Lower leg skin (tissue), 2 donors: ENCODE measurements around the gene H2AZ2.

DNA sequence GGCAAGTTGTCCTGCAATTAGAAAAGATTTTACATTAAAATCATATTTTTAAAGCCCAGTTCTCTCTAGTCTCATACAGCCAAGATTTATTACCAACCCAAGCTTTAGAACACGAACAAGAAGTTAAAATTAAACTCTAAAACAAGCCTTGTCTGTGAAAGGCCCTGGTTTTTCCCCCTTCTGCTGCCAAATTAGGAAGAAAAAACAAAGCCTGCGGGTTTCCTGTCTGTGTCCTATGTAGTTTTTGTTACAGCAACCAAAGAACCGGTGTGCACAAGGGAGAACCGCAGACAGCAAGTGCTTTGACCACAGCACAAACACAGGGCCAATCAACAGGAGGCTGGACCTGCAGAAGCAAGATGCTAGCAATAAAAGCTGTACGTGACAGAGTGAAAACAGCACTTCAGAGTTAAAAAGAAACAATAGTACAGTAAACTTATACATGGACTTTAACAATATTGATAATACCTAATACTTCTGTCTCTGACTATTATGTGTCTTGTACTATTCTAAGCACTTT, 65.8 kb downstream of the STK17A start:
- PRO-cap = no peak
- RAMPAGE, long total RNA, 2 experiments = no peak in any of the 2 experiments

DNA sequence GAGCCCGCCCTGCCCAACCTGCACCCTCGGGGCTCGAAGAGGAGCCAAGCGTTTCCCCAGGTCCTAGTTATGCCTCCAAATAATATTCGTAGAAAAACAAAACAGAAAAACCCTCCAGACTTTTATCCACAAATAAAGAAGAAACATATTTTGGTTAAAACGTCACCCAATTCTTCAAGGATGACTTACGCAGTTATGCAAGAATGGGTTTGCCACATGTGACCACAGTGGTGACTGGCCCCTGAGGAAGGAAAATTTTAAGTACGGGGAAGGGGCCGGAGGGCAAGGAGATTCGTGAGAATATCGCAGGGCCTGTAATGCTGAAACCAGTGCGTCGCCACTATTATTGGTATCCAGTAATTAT, 494 bp upstream of the MRPS24 start:
- PRO-cap = no peak
- RAMPAGE, long total RNA, 2 experiments = no peak in any of the 2 experiments

DNA sequence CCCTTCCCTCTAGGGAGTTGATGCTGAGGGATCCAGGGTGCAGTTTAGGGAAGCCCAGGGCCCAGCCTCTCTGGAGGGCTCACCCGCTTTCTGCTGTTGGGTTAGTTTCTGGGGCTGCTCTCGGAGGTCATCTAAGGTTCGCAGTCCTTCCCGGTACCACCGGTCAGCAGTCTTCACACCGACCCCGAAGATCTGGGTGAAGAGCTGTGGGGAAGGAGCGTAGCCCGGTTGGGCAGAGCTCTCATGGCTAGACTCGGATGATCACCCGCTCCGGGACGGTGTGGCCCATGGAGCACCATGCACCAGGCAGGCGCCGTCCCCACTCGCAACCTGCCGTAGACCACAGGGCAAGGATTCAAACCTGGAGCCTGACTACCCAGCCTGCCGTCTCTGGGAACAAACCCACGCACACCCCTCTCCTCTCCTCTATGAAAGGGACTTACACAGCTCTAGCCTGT, 5.9 kb downstream of the POLM start:
- PRO-cap = no peak
- RAMPAGE, long total RNA, 2 experiments = no peak in any of the 2 experiments

GRCh38 chr7:44084679-44085069, 2.3 kb upstream of the POLM start:
- PRO-cap = no peak
- RAMPAGE, long total RNA, 2 experiments = no peak in any of the 2 experiments

- PRO-cap = no peak
- RAMPAGE, long total RNA, 2 experiments = no peak in any of the 2 experiments
These were observed 8.5 kb downstream of the POLD2 start for GRCh38 chr7:44114737-44115410.

GRCh38 chr7:44132213-44132483, 8.8 kb upstream of the POLD2 start:
- PRO-cap = no peak
- RAMPAGE, long total RNA, 2 experiments = no peak in any of the 2 experiments

- PRO-cap = no peak
- RAMPAGE, long total RNA, 2 experiments = no peak in any of the 2 experiments
These were observed 267 bp downstream of the MYL7 start for GRCh38 chr7:44140965-44141164.

DNA sequence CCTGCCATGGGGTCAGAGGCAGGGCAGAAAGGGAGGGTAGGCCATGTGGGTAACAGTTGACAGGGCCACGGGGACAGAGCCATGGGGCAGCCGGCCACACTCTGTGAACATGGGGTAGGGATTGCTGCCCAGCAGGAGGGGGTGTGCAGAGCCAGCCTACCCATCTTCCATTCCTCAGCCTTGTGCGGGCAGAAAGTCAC, 18.1 kb upstream of the MYL7 start:
- PRO-cap = no peak
- RAMPAGE, long total RNA, 2 experiments = no peak in any of the 2 experiments

GRCh38 chr7:44194165-44194487, 4.9 kb upstream of the GCK start:
- PRO-cap = no peak
- RAMPAGE, long total RNA, 2 experiments = no peak in any of the 2 experiments

DNA sequence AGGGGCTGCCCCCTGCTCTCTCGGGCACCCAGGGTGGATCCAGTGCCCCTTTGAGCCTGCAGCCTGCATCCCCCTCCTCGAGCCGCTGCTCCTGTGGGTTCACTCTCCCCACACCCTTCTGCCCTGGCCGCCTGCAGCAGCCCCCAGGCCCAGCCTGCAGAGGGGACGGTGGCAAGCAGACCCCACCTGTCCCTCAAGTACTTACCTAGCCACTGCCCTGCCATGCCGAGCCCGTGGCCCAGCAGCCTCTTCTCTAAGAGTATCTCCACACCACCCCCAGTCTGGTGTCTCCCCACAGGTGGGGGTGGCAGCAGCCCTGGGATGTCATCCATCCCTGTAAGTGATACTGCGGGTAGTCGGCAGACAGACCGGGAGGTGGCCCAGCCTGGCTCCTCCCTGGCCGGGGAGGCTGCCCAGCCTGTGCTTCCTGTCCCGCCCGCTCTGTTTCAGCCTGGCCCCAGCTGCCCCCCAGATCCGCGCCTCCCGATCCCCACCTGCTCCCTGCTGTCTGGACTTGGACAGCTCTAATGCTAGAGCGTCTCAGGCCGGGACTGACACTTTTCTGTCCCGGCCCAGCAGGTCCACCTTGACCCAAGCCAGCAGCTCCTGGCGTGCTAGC, 24.9 kb downstream of the YKT6 start:
- PRO-cap = no peak
- RAMPAGE, long total RNA, 2 experiments = no peak in any of the 2 experiments

DNA sequence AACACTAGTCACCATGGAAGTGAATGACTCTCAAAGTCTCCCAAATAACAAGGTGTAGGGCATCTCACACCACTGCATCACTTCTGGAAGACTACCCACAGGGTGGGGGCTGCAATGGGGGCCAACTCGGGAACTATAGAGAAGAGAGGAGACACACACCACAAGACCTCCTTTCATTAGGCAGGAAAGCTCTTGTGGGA, 58.6 kb upstream of the CAMK2B start:
- PRO-cap = no peak
- RAMPAGE, long total RNA, 2 experiments = no peak in any of the 2 experiments

DNA sequence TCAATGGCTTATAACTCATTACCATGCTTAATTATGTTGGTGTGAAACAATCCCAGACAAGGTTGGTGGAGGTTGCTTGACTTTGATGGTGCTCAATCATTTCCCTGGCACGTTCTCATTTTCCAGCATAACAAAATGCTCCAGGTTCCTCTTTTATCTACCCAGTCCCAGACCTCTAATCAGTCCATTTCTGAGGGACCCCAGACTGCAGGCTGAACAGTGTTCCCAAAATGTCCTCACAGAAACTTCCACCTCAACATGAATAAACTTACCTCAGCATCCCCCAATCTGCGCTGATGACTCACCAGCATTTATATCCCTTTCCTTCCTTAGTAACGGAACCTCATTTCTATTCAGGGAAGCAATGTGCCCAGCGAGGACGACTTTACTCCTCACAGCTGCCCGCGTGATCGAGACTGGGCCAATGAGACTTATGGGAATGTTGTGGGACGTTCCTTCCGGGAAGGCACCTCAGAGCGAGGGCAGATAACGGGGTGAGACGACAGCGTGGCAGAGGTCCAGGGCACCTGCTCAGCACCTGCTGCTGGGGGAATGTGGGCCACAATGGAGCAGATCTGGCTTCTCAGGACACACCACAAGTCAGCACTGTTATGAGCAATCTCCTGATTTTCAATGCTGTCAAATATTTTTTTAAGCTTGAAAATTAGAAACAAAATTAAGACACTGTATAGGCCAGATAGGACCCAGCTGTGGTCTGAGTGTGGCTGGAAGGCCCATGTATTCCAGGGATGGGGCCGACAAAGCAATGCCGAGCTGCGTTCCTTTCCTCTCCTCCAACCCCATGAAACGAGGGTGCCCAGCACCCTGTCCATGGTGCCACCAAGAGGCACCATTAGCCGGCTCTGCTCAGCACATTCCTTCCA, 73.2 kb upstream of the CAMK2B start:
- PRO-cap = no peak
- RAMPAGE, long total RNA, 2 experiments = no peak in any of the 2 experiments

- PRO-cap = no peak
- RAMPAGE, long total RNA, 2 experiments = no peak in any of the 2 experiments
These were observed 3.9 kb downstream of the NUDCD3 start for GRCh38 chr7:44486575-44486985.

GRCh38 chr7:44623913-44624177, 17.4 kb downstream of the OGDH start:
- PRO-cap = no peak
- RAMPAGE, long total RNA, 2 experiments = no peak in any of the 2 experiments

- PRO-cap = no peak
- RAMPAGE, long total RNA, 2 experiments = no peak in any of the 2 experiments
These were observed 27.8 kb downstream of the OGDH start for GRCh38 chr7:44634258-44634581.

DNA sequence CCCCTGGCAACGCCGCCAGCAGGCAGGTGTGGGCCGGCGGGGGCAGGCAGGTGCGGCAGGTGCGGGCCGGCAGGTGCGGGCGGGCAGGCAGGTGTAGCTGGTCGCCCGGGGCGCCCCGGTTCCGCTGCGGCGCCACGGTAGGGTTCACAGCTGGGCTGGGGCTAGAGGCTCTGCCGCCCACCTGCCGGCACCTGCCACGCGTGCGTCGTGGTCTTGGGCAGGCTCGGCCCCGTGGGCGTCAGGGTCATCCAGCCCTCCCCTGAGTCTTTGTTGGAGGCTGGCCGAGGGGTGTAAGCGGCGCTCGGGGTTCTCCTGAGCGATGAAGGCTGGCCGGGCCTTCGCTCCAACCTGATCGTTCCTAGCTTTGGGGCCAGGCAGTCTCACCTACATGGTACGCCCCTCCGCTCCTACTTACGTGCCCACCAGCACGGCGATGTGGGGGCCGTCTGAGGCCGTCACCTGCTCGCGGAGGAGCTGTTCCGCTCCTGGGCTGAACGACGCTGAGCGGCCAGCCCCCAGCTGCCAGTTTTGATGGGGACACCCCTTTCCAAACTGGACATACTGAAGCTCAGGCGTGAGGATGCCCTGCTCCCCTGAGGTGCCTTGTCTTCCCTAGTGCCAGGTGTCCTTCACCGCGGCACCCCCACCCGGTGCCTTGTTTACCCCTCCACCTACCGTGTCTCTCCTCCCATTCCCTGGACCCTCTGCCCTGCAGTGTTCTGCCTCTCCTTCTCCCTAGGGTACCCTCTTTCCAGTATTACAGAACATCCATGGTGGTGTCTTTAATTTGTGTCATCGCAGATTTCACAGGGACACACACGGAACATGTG, 582 bp downstream of the ZMIZ2 start:
- PRO-cap = no peak
- RAMPAGE, long total RNA, 2 experiments = no peak in any of the 2 experiments

GRCh38 chr7:44796812-44797735, 593 bp downstream of the PPIA start:
- PRO-cap = bidirectional peak, plus-strand start at chr7:44797106, minus-strand start at chr7:44796947; bidirectional peak, plus-strand start at chr7:44797599, minus-strand start at chr7:44797461
- RAMPAGE, long total RNA, 2 experiments = no peak in any of the 2 experiments

GRCh38 chr7:44834013-44834823, 13.7 kb downstream of the H2AZ2 start:
- PRO-cap = no peak
- RAMPAGE, long total RNA, 2 experiments = no peak in any of the 2 experiments

DNA sequence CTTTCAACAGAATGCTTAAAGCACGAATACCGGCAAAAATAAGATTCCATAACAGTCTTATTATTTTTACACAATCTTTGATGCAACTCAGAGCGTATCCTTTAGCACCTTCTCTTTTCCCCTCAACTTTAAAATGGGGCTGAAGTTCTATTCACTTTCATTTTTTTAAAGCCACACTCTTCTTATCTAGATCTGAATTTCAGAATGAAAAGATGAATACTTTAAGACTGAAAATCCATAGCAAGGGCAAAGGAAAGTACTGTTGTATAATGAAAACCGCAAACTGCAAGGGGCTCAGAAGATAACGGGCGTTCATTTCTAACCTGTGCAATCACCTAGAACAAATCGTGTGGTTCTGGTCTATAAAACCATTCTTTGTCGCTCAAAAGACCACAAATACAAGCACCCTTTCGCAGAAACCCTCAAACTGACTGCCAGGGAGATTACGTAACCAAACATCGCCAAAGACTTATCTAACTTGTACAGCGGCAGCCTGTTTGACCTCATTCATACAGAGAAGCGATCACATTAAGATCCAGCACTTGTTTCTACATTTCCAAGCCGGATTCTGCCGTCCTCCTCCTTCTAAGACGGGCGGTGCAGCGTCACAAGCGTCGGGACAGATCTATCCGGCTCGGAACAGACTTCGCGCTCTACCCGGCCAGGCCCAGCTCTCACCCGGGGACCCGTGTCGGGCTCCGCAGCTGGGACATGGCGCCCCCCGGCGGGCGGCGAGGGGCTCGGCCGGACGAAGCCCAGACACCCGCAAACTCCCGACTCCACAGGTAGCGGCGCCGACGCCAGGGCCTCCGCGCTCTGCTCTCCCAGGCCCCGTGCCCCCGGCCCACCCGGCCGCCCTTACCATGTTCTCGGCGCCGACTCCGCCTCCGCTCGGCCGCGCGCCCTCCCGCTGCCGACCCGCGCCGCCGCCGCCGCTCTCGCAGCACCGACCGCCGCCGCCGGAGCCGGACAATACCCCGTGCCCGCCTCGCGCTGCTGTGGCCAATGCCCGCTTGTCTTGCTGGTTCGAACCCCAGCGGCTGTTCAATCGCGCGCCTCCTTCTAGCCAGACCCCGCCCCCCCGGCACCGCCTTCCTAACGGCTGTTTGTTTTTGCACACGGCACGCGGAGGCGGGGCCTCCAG, at the start of gene H2AZ2:
Gene H2AZ2 (minus strand): TSS at position 981 of the 1,144 bp plus-strand sequence.
- PRO-cap = bidirectional peak, plus-strand start at position 776 of the sequence, minus-strand start at position 621 of the sequence; bidirectional peak, plus-strand start outside the sequence, minus-strand start at position 974 of the sequence
- RAMPAGE, long total RNA, 2 experiments = no peak in any of the 2 experiments

- PRO-cap = no peak
- RAMPAGE, long total RNA, 2 experiments = no peak in any of the 2 experiments
These were observed 27.6 kb upstream of the PURB start for GRCh38 chr7:44912820-44913409.